Anterior vena cava (tissue), 1 donor: ENCODE measurements around the genes G6PC1, IFI35 and NBR1.

DNA sequence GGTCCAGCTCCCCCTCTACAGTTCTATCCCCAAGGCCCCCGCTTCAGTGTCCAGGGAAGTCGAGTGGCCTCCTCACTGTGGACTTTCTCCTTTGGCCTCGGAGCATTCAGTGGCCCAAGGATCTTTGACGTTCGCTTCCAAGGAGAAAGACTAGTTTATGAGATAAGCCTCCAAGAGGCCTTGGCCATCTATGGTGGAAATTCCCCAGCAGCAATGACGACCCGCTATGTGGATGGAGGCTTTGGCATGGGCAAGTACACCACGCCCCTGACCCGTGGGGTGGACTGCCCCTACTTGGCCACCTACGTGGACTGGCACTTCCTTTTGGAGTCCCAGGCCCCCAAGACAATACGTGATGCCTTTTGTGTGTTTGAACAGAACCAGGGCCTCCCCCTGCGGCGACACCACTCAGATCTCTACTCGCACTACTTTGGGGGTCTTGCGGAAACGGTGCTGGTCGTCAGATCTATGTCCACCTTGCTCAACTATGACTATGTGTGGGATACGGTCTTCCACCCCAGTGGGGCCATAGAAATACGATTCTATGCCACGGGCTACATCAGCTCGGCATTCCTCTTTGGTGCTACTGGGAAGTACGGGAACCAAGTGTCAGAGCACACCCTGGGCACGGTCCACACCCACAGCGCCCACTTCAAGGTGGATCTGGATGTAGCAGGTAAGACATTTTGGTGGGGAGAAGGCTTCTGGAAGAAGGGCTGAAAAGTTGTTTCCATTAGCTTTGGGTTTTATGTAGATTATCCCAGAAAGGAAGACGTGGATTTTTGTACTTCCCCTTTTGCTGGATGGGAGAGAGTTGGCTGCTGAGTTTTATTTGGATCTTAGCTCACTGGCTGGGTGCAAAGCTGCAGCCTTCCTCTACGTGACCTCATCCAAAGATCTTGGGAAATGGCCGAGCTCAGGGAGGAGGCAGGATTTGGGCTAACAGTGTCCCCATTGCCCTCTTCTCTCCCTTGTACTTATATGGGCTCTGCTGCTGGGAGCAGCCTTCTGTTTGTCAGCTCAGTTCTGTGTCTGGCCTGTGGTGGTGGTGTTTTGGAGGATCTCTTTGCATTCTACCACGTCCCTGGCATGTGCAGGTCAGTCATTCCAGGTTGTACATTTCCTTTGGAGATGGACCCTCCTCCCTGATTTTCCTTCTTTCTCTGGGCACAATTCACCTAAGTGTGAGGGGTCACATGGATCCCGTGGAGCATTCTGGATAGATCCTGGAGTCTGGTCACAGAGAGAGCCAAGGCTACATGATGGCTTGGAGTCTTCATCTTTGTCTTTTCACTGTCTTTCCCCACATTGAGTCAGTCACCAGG is 1.7 kb downstream of the AOC3 start:
- PRO-cap, result unidirectional peak, minus-strand start at position 215 of the sequence; bidirectional peak, plus-strand start at position 895 of the sequence, minus-strand start at position 823 of the sequence

DNA sequence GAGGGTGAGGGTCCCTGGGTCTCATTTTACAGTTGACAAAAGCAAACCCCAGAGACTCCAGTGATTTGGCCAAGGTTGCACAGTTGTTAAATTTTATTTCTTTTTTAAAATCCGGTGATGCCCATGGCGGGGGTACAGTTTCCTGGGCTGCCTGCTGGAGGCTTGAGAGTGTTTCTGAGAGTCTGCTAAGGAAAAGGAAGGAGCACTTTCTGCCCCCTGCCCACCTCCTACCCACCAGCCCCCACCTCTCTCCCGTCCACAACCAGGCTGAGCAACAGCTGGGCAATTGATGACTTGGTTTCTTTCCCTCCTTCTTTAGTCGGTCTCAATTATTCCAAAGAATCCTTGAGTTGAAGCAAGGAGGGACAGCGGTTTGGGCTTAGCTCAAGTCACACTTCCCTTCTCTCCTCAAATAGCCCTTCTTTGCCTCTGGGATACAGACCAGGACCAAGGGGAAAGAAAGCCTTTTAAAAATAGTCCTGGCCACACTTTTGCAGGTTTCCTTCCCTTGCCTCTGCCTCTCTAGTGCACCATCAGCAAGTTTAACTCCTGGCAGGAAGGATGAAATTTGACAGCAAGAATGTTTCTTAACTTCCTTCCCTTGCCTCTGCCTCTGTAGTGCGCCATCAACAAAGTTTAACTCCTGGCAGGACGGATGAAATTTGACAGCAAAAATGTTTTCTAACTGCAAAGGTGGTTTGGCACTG is 7.4 kb upstream of the G6PC1 start:
- PRO-cap, result no peak

DNA sequence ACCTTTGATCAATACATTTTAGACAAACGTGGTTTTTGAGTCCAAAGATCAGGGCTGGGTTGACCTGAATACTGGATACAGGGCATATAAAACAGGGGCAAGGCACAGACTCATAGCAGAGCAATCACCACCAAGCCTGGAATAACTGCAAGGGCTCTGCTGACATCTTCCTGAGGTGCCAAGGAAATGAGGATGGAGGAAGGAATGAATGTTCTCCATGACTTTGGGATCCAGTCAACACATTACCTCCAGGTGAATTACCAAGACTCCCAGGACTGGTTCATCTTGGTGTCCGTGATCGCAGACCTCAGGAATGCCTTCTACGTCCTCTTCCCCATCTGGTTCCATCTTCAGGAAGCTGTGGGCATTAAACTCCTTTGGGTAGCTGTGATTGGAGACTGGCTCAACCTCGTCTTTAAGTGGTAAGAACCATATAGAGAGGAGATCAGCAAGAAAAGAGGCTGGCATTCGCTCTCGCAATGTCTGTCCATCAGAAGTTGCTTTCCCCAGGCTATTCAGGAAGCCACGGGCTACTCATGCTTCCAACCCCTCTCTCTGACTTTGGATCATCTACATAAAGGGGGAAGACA is at the start of gene G6PC1:
Gene G6PC1 (plus strand): TSS at position 115 of the 590 bp plus-strand sequence.
- PRO-cap, result no peak

GRCh38 chr17:42985256-42985633 is 4.9 kb downstream of the RUNDC1 start:
- PRO-cap, result no peak

GRCh38 chr17:43006480-43007217 is at the start of gene IFI35:
Gene IFI35 (plus strand): TSS chr17:43006784.
- PRO-cap, result unidirectional peak, plus-strand start at chr17:43006767

DNA sequence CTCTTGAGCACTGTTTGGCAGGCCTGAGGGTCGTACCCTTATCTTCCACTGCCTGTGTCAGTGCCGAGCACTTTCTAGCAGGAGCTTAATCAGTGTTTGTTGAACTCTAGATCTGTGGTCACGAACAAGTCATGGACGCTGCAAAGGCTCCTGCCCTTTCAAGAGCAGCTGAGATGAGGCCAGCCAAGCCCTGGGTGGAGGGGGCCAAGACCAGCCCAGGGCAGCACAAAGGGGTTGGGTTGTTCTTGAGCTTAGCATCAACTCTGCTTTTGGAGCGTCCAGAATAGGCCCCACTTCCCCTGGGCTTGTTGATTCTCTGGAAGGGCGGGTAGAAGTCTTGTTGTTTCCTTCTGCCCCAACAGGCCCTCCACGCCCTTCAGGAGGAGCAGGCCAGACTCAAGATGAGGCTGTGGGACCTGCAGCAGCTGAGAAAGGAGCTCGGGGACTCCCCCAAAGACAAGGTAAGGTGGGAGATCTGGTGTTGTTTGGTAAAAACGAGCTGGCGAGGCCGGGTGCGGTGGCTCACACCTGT is 5.3 kb downstream of the IFI35 start:
- PRO-cap, result no peak

- PRO-cap, result no peak
These were observed 6.0 kb downstream of the VAT1 start for GRCh38 chr17:43016225-43016552.

GRCh38 chr17:43020058-43020587 is 2.1 kb downstream of the VAT1 start:
- PRO-cap, result no peak

GRCh38 chr17:43169404-43169804 is 1.6 kb upstream of the NBR1 start:
- PRO-cap, result no peak

- PRO-cap, result bidirectional peak, plus-strand start at chr17:43170418, minus-strand start at chr17:43170321
These were observed 779 bp upstream of the NBR1 start for GRCh38 chr17:43169976-43170894.

DNA sequence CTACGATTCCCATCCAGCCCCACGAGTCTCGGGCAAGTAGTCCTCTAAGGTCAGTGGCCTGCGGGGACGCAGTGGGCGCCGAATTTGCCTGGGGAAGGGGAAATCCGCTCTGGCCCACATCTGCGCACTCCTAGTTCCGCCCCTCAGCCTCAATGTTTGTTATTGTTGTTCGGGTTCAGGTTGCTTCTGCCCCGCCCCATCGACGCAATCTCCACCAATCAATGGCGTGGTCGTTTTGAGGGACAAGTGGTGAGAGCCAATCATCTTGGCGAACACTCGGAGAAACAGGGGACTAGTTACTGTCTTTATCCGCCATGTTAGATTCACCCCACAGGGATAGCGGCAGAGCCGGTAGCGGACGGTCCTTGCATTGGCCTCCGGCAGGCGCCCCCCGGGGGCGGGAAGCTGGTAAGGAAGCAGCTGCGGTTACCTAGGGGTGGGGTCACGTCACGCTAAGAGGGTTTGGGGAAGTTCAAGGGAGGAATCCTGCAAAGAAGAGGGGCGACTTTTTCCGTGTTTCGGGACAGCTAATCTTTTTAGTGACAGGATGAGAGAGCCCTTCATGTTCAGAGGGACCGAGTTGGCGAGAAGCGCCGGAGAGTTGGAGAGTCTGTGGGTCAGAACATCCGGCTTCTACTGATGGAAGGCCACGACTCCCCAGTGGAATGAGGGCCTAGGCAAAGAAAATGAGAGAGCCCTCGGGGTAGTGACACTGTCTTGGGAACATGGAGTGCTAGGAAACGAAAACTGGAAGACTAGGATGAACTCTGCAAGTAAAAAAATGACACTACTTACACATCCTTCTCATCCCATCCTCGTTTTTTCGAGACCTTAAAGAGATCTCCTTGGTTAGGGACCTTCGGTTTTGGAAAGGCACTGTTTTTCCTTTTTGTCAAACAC is at the start of gene NBR1:
Gene NBR1 (plus strand): TSS at position 320 of the 900 bp plus-strand sequence.
- PRO-cap, result bidirectional peak, plus-strand start at position 320 of the sequence, minus-strand start at position 151 of the sequence

DNA sequence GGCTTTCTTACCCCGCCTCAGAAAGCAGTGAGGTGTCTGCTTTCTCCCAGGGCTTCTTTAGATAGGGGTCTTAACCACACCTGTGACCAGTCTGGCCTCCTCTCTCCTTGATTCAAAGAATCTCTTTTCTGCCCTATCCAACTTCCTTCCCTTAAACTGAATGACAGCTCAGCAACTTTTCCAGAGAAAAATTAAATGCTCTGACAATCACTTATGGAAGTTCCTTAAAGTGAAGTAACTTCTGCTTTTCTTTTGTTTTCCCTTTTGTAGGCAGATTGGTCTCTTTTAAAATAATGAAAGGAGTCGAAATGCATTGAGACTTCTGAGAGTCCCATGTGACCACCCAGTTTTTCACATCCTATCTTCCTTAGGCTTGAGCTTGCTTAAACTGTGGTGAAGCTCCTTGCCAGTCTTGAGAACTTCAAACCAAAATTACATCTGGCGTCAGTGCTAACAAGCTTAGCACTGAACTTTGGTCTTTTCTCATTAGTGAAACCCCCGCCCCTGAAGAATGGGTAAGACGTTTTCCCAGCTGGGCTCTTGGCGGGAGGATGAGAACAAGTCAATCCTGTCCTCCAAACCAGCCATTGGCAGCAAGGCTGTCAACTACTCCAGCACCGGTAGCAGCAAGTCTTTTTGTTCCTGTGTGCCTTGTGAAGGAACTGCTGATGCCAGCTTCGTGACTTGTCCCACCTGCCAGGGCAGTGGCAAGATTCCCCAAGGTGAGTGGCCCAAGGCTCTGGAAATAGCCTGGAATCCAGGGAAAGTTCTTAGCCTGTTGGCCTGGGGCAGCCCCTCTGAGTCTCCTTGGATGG is 1.1 kb downstream of the TMEM106A start:
- PRO-cap, result no peak

DNA sequence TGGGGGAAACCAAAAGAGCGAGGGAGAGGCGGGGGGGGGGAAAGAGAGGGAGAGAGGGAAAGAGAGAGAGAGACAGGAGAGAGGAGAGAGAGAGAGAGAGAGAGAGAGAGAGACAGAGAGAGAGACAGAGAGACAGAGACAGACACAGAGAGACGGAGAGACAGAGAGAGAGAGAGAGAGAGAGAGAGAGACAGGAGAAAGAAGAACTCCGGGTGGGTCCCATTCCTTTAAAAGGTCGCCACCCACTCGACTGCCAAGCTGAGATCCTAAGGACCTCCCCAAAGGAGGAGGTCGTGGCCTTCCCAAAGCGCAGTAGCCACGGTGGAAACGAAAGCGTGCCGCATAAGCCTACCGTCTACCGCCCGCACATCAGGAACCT is 11.0 kb upstream of the CCDC200 start:
- PRO-cap, result no peak

DNA sequence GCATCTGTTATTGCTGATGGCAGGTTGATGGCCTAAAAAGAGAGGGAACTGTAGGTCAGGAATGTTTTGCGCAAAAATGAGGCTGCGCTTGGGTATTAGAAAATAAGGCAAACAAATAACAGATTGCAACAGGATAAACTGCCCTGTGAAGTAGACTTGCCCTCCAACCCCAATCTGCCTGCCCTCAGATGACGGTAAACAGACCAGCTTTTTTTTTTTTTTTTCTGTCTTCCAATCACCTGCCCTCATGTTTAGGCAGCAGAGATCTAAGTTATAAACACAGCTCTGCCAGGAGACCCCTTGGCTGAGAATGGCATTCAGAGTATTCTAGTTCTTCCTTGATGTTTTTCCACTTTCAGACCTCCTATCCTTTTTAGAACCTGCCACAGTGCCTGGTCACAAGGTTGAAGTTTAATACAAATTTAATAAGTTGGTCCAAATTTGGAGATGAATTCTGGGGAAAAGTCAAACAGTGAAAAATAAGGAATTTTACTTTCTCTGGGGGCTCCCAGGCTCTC is 3.7 kb upstream of the DHX8 start:
- PRO-cap, result no peak

- PRO-cap, result no peak
These were observed 4.2 kb downstream of the MEOX1 start for GRCh38 chr17:43657402-43657959.

DNA sequence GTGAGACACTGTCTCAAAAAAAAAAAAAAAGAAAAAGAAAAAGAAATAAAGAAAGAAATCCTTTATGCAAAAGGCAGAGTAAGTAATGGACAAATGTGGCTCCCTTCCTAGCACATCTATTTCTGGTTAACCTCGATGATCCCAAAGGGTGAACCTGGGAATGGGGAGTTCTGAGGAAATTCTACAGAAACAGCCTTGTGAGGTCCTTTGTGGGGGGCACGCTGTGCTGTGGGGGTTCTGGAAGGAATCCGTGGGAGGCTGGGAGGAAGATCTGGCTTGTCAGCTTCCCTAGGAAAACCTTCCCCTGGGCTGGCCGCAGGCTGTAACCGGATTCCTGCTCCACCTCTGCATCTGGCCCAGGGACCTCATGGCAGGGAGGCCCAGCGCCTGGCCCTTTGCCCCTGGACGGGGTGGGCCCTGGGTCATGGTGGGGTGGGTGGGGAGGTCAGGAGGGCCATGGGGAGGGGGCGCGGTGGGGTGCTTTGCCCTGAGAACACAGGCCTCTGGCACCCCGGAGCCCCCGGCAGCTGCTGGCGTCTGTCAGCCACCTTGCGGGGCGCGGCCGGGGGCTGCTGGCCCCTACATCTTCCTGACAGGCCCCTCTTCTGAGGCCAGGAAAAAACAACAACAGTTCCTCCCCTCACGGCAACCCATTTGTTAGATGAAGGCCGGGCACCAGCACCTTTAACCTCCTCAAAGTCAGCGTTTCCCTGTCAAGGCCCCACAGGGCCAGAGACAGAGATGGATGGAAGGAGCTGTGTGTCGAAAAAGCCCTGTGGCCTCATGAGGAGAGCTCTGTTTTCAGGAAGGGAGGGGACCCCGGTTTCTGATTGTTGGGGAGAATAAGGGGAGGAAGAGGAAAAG is 3.4 kb upstream of the MEOX1 start:
- PRO-cap, result no peak

GRCh38 chr17:43713517-43714177 is 44.9 kb downstream of the SOST start:
- PRO-cap, result bidirectional peak, plus-strand start at chr17:43713824, minus-strand start at chr17:43713814

DNA sequence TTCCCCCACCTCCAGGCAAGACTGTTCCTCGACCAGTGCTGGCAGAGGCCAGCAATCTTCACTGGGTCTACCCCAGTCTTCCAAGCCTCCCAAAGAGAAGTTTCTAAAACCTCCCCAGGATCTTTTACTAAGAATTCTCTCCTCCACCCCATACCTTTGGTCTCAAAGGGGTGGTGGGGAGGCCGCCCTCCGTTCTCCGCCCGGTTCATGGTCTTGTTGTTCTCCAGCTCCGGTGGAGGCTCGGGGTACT is 298 bp downstream of the SOST start:
- PRO-cap, result no peak

DNA sequence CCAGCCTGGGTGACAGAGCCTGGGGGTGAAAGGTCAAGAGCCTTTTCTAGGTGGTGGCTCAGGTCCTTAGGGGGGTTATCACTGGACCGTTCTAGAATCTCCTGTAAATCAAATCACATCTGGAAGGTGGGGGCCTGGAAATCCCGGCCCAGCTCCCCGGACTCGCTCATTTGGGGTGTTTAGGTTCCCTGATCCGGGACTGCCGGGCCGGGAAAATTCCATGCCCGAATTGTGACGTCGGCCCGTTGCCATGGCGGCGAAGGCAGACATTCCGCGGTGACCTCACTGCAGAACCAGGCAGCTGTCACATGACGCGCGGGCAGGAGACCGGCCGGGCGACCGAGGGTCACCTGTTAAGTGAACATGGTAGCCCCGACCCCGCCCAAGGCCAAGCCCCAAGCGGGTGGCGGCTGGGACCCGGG is 643 bp downstream of the DUSP3 start:
- PRO-cap, result bidirectional peak, plus-strand start at position 322 of the sequence, minus-strand start at position 172 of the sequence

- PRO-cap, result no peak
These were observed 8.8 kb downstream of the MPP3 start for GRCh38 chr17:43823982-43824691.